Neural progenitor cell (in vitro differentiated cells): ENCODE data around the gene PPARGC1A.

- RAMPAGE, long total RNA: no peak
Observed at GRCh38 chr4:18829096-18829469, 807.5 kb upstream of the LCORL start.

DNA sequence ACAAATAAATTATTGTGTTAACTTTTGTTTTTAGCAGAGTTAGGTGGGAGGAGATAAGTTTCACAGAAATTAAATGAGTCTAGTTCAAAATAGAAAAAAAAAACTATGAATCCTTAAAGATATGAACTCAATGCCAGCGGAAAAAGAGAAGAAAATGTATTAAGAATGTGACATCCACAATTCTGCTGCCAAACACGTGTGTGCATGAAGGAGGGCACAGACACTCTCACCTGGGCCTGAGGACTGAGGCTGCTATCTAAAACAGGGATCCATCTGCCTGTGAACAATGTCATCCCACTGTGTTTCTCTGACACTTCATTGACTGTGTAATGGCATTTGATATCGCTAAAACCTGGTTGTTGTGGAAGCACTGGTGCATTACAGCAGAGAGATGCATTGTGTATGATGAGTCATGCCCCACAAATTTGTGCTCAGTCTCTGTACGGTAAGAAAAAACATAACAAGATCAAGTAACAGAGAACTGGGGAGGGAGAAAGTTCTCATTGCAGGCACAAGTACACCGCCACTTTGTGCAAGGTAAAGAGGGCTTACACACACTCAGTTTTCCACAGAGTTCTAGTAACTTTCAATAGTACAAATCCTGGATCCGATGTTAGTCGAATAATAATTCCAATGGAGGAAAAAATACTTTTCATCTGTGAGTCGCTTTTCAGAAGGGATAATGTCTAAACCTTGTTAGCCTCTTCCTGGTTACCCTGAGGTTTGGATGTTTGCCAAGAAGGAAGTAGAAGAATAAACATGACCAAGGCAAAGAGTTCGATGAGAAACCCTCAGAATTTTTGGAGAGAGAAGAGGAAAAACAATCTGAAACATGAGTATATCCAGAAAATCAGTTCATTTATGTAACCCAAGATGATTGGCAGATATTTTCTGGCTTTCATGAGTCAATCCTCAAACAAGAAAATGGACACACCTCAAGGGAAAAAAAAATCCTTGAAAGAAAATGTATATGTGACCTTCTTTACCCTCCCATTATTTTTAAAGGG lies 512.6 kb upstream of the SLIT2 start:
- RAMPAGE, long total RNA: no peak

- RAMPAGE, long total RNA: no peak
Observed at GRCh38 chr4:20251283-20251660, 433 bp upstream of the SLIT2 start.

DNA sequence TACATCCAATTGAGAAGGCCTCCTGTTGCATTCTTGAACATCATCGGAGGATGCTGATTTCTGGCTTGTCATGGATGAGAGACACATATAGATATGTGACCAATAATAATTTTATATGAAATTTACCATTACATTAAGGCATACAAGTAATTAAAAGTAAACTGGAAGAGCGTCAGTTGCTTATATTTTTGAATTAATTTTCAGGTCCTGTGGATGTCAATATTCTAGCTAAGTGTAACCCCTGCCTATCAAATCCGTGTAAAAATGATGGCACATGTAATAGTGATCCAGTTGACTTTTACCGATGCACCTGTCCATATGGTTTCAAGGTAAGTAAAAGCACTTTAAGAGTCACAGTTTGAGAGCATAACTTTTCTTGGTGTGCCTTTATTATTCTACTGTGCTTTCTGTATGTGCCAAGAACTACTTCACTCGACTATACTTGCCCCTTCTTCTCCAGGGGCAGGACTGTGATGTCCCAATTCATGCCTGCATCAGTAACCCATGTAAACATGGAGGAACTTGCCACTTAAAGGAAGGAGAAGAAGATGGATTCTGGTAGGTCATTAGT lies 133.1 kb upstream of the PACRGL start:
- RAMPAGE, long total RNA: no peak

- RAMPAGE, long total RNA: no peak
Observed at GRCh38 chr4:22237852-22238635, 277.8 kb downstream of the ADGRA3 start.

DNA sequence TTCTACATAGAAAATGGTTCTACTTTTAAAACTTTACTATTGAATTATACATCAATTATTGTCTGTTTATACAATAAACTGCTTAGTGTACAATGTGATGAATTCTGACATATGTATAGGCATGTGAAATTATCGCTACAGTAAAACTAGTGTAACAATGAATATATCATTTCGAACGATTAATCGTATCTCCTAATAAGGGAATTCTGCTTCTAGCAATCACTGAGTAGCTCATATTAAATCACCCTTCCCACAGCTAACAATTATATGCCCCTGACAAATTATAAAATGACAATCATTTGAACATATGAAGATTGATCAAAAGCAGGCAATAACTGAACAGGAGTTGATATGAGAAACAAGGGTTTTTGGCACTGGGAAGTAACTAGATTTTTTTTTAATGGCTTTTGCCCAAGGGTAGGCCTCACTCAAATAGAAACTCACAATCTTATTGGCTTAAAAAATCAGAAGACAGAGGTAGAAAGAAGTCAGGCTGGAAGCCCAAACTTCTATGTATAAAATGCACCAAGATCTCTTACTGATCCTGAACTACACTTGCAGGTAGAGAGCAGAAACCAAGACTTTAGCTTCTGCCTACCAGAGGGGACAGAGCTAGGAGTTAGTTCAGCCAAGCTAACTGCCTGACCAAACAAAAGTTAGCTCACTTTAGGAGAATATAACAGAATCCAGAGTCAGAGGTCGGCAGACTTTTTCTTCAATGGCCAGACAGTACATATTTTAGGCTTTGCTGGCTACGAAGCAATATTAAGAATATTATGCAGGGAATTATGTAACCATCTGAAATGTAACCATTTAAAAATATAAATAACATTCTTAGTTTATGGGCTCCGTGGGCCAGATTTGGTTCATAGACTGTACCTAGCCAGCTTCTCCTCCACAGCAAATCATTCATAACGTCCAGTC lies 74.9 kb downstream of the ADGRA3 start:
- RAMPAGE, long total RNA: no peak

DNA sequence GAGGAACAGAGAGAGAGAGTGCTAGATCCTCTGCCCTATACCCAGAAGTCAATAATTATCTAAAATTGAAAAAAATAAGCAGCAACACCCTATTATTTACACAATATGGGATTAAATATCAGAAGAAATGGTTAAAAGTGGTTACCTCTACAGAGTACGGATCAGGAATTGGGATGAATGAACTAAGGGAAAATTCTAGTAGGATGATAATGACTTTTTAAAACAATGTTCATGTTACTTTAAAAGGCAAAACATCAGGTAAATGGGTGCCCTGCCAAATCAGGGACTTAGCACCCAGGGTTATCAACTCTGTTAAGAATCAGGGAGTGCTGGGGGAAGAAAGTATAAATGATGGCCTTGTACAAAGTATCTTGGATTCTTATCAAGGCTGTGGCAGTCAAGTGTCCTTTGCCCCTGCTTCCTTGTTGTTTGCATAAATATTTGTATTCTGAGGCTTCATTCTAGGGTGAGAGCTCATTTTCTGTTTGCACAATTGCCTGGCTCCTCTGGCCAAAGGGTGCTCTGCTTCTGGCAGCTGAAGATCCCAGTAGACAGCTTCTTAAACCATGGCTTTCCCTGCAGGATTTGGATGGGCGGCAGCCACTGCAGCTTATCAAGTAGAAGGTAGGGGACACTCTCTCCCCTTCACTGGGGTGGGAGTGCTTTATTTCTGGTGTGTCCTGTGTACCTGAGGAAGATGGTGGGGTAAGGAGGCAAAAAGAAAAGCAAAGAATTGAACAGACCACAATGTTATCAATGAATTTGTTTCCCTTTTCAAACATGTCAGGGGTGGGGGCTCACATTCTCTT lies 176.8 kb upstream of the ADGRA3 start:
- RAMPAGE, long total RNA: no peak

- RAMPAGE, long total RNA: no peak
Observed at GRCh38 chr4:23333705-23334652, 555.9 kb downstream of the PPARGC1A start.

DNA sequence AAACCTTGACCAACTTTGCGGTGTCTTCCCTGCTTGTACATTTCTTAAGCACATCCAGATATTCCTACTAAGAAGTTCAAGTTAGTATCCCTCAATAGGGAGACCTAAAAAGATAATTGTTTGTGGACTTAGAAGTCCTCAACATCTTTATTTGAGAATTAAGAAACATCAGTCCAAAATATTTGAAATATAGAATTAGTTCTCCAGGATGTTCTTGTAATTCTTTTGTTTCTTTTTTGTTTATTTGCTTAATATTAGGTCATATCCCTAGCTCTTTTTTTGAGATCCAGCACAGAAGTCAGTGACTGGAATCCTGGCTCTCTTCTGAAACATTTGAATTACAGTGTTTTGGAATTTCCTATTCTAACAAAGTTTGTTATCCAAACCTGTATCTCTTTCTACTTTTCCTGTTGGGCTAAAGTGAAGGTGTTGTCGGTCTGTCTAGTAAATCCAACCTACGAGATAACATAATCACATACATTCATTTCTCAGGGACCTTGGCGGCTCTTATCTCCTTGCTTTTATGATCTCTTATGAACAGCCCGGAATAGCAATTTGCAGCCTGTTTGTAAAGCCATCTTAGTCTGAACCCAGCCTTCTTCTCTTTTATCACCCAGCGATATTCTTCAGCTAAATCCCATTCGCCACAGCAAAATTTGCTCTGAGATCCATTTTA lies 14.7 kb downstream of the PPARGC1A start:
- RAMPAGE, long total RNA: no peak

DNA sequence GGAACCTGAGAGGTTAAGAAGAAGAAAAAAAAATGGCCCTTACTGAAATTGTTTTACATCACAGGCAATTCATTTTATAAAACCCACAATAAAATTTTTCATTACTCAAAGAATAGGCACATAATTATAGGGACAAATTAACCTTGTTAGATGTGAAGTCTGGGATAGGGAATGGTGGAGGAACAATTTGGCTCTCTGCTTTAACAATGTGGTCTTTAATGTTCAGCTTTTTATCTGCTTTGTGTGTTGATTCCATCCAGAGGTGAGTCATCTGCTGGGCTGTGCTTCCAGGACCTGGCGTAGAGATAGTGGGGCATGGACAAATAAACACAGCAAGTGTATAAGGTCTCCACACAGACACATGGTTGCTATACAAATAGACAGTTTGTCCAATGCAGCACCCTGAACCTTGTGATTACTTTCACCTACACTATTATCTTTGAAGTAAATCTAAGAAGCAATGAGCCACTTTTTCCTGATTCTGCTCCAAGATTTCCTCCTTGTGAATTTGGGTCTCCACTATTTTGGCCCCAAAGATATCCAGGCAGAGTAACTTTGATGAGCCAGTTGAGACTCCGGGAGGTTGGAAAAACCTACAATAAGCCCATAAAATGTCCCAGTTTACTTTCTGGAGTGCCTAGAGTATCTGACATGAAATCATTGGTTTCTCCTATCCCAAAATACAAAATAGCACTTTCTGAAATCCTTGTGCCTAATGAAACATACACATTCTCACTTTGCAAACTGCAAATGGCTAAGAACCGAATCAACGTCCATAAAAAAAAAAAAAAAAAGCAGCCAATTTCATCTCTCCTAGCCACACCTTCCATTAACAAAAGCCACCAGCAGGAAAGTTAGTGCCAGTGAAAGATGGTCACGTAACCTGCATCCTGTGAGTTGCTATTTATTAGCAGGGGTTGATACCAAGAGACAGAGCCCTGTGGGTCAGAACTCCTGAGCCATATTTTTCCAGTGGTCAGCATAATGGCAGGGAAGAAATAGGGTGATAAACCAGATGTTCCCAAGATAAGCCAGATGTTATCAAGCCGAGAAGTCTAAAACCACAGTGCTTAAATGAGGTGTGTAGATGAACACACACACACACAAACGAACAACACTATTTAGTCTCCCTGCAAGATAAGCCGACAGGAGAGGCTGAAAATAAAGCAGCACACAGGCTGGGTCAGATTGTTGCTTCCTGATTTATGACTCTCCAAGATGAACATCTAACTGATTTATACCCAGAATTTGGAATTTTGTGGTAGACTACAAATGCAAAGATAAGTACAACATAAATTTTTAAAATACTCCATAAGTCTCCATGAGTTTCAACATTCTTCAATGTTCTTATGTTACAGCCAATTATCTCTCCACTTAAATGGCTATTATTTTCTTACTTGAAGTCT lies 11.8 kb downstream of the PPARGC1A start:
- RAMPAGE, long total RNA: no peak

GRCh38 chr4:23885932-23886870 lies 3.6 kb downstream of the PPARGC1A start:
- RAMPAGE, long total RNA: no peak

GRCh38 chr4:23889512-23890359 lies at the start of gene PPARGC1A:
TSS of gene PPARGC1A (minus strand) at chr4:23890047.
- RAMPAGE, long total RNA: no peak

DNA sequence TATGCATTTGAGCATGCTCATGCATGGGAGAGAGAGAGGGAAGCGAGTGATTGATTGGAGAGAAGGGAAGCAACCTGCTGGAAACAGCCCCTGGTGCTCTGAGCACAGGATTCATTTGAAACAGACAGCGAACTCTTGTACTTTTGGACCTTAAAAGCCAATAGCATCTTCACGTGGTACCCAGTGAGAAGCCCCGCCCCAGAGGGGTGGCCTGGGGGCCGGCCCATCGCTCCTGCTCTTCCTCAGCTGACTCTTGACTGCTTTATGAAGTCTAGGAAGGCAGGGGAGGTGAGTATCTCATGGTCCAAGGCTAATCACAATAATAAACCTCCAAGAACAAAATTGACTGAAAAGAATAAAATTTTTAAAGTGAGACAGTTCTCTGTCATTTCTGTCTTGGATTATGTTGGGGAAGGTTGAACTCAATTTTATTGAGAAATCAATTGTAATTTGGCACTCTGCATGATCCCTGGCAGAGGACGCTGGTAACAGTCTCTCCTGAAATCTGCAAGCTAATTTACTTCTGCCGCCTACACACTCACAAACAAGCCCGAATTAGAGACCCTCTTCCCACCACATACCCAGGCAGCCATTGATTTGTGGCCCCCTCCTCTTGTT lies 168.2 kb upstream of the PPARGC1A start:
- RAMPAGE, long total RNA: no peak

- RAMPAGE, long total RNA: no peak
Observed at GRCh38 chr4:24067512-24068333, 177.9 kb upstream of the PPARGC1A start.

- RAMPAGE, long total RNA: no peak
Observed at GRCh38 chr4:24236411-24236743, 346.5 kb upstream of the PPARGC1A start.

DNA sequence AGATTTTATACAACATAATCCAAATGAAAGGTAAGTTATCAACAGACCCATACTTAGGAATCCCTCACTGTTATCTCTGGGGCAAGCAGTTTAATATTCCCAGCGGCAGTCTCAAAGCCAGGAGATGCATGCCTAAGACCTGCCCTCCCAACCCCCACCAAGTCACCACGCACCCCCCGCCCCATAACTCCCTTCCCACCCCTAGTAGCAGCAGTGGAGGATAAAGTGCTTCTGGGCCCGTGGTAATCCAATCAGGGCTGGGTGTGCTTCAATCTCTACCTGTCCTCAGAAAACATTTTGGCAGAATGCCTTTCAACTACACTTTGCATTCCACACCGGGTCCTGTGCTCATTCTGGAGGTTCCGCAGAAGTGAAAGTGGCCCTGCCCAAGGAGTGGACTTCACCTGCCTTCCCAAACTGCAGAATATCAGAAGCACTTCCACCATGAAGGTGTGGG lies 322.4 kb downstream of the DHX15 start:
- RAMPAGE, long total RNA: no peak

GRCh38 chr4:24473282-24473696 lies 111.1 kb downstream of the DHX15 start:
- RAMPAGE, long total RNA: no peak

- RAMPAGE, long total RNA: no peak
Observed at GRCh38 chr4:24753309-24753583, 42.1 kb upstream of the SOD3 start.

DNA sequence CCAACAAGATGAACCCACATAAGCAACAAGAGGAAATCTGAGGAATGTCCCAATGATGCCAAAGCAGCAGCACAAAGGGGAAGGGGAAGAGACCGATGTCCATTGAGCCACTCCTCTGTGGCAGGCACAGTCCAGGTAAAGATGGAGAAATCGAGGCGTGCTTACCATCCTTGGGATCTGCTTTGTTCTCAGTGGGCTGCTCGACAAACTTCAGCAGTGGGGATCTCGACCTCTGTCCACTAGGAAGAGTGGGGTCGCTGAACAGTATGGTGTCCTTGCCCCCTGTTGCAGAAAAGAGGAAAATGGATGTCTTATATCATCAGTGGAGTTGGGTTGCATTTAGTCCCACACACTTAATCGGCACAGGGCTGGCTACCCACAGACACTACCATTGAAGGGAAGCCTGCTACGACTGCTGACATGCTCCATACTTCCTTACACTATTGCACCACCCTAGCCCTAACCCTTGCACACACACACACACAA lies 24.4 kb downstream of the SOD3 start:
- RAMPAGE, long total RNA: no peak

GRCh38 chr4:24849070-24849657 lies 53.8 kb downstream of the SOD3 start:
- RAMPAGE, long total RNA: no peak